Heart (tissue), 3 donors: ENCODE measurements around a stretch of chr1.

GRCh38 chr1:232322144-232322777 is 307.7 kb downstream of the SIPA1L2 start:
- RAMPAGE, long total RNA, 2 experiments, result no peak in any of the 2 experiments

GRCh38 chr1:232373395-232373914 is 256.5 kb downstream of the SIPA1L2 start:
- RAMPAGE, long total RNA, 2 experiments, result no peak in any of the 2 experiments

DNA sequence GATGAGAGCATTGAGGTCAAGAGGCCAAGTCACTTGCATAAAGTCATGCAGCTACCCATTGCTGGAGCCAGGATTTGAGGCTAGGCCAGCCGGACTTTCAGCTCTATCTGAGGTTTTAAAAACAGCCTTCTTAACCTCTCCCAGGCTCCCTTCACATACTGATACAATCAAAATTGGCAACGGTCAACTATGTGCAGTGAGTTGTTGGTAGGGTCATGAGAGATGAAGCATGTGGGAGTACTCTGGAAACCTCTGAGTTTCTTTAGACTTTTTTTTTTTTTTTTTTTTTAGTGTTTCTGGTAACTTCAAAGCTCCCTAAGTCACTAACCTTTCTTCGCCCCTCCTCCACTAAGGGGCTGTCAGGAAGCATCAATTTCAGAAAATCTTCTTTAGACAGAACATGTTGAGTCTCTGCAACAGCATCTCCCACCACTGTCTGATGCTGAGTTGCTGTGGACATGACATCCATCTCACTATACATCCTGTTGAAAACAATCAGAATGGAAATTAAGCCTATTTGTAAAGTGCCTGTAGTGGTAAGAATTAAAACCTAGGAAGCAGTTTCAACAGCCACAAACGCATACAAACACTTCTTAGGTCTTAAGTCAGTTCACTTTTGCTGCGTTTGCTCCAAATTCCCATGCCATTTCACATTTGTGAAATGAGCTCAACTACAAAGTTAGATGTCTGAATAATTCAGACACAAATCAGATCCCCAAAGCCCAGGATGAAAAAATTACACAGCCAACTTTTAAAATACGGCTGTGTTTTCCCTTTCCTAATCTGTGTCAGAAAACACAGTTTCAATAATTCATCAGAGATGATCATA is 201.6 kb downstream of the SIPA1L2 start:
- RAMPAGE, long total RNA, 2 experiments, result no peak in any of the 2 experiments

DNA sequence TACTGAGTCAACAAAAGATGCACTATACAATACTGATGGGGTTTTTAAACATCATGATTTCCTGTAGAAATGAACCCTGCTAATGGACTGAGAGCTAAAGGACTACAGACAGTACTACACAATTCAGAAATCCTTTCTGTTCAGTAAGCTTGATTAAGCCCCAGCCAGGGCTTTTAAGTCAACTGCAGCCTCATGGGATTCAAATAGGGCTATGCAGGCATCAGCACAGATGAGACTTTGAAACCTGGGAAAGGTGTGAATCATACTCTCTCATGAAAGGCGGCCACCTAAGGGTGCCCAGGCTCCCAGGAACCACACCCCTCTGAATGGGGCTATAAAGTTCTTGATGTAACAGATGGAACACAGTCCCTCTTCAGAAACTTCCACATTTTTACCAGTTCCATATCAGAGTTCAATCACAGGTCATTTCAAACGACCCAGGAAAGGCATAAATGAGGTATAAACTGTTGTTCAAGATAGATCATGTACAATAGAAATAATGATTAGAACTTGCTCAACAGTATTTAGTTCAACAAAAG is 7.5 kb downstream of the SIPA1L2 start:
- RAMPAGE, long total RNA, 2 experiments, result no peak in any of the 2 experiments

- RAMPAGE, long total RNA, 2 experiments, result no peak in any of the 2 experiments
These were observed 60.3 kb upstream of the SIPA1L2 start for GRCh38 chr1:232690311-232690644.

- RAMPAGE, long total RNA, 2 experiments, result no peak in any of the 2 experiments
These were observed 24.6 kb downstream of the KCNK1 start for GRCh38 chr1:233638305-233639053.

DNA sequence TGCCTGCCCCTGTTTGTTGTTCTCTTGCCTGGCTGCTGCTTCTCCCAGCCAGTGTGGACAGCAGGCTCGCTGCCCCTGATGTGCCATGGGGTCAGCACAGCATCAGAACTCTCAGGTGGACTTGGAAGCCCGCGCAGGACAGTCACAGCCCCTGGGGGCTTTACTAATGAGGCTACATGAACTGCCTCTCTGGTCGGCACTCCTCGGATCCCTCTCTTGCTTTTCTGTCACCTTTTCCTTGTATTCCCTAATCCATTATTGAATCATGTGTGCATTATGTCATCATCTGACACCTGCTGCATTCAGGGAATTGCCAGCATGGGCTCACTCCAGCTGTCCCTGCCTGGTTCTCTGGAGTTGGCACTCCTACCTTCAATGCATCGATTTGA is 100.5 kb upstream of the COA6 start:
- RAMPAGE, long total RNA, 2 experiments, result no peak in any of the 2 experiments

DNA sequence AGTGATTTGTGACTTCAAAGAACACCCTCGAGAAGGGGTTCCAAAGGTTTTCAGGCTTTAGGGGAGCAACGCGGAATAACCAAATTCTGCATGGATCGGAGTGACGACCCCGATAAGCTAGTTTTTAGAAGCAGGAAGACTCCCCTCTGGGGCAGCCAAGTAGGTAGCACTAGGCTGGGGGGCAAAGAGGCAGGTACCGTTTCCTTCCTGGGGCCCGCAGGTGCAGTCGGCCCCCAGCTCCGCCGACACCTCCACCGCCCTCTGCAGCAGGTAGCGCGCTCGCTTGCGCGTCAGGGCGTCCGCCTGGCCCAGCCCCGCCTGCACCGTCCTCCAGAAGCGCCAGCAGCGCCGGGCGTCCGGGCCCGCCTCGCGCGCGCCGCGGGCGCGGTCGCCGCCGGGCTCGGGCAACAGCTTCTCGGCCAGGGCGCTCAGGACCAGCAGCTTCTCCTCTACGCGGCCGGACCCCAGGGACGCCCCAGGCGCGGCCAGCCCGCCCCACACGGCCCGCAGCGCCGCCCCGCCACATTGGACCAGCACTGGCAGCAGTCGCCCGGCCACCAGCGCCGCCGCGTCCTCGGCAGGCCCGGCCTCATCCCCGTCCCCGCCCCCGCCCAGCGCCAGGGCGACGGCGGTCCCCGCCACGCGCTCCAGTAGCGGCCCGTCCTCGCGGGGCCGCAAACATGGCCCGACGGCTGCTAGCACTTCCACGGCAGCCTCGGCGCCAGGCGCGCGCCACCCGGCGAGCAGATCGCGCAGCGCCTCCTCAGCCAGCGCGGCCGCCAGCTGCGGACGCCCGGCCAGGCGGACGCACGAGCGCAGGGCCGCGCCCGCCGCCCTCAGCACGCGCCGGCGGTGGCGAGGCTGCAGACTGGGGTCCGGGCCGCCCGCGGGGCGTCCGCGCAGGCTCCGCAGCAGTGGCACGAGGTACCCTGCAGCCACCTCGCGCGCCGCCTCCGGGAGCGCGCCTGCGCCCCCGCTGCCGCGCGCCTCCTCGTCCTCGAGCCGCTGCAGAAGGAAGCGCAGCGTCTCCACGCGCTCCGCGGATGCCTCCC is 677 bp downstream of the TARBP1 start:
- RAMPAGE, long total RNA, 2 experiments, result no peak in any of the 2 experiments

- RAMPAGE, long total RNA, 2 experiments, result no peak in any of the 2 experiments
These were observed 20.1 kb upstream of the TARBP1 start for GRCh38 chr1:234498860-234499691.

DNA sequence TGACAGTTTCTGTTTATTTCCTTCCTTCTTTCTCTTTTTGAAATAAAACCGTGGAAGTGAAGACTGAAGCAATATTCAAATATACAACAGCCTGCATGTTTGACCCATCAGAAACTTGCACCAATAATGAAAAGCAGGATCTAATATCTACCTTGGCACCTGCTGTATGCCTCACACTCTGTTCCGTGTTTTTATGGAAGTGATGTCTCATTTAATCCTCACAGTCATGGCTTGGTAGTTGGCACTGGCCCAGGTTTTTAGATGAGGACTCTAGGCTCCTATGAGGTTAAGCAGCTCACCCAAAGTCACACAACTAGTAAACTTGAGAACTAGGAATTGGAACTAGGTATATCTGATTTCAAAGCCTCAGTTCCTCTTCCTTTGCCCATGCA is 21.2 kb upstream of the TARBP1 start:
- RAMPAGE, long total RNA, 2 experiments, result no peak in any of the 2 experiments

GRCh38 chr1:234533788-234534934 is 55.2 kb upstream of the TARBP1 start:
- RAMPAGE, long total RNA, 2 experiments, result no peak in any of the 2 experiments

GRCh38 chr1:234537470-234538411 is 58.8 kb upstream of the TARBP1 start:
- RAMPAGE, long total RNA, 2 experiments, result no peak in any of the 2 experiments

GRCh38 chr1:234582266-234582642 is 27.7 kb downstream of the IRF2BP2 start:
- RAMPAGE, long total RNA, 2 experiments, result no peak in any of the 2 experiments

GRCh38 chr1:234599386-234600511 is 10.2 kb downstream of the IRF2BP2 start:
- RAMPAGE, long total RNA, 2 experiments, result start-site peak on the plus strand in 2 of 2 experiments, at chr1:234600283-234600404 at its widest, 10 to 177 reads per replicate

- RAMPAGE, long total RNA, 2 experiments, result start-site peak on the plus strand in 1 of 2 experiments, at chr1:234606014-234606110 at its widest, 12 to 20 reads per replicate
These were observed 3.8 kb downstream of the IRF2BP2 start for GRCh38 chr1:234605928-234606915.

DNA sequence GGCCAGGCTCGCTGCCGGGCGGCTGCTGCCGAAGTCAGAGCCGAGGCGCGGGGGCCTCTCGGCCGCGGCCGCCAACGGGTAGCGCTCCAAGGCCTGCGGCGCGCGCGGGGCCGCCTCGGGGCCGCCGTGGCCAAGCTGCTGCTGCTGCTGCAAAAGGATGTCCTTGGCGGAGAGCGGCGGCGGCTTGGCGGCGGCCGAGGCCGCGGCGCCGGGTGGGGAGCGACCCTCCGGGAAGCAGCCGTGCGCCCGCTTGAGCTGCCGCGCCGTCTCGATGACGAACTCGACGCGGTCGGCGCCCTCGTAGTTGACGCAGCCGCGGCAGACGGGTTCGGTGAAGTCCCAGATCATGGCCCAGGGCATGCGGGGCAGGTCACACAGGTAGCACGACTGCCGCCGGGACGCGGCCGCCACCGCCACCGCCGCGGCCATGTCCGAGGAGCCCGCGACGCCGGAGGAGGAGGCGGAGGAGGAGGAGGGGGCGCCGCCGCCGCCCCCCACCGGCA is 861 bp downstream of the IRF2BP2 start:
- RAMPAGE, long total RNA, 2 experiments, result no peak in any of the 2 experiments

DNA sequence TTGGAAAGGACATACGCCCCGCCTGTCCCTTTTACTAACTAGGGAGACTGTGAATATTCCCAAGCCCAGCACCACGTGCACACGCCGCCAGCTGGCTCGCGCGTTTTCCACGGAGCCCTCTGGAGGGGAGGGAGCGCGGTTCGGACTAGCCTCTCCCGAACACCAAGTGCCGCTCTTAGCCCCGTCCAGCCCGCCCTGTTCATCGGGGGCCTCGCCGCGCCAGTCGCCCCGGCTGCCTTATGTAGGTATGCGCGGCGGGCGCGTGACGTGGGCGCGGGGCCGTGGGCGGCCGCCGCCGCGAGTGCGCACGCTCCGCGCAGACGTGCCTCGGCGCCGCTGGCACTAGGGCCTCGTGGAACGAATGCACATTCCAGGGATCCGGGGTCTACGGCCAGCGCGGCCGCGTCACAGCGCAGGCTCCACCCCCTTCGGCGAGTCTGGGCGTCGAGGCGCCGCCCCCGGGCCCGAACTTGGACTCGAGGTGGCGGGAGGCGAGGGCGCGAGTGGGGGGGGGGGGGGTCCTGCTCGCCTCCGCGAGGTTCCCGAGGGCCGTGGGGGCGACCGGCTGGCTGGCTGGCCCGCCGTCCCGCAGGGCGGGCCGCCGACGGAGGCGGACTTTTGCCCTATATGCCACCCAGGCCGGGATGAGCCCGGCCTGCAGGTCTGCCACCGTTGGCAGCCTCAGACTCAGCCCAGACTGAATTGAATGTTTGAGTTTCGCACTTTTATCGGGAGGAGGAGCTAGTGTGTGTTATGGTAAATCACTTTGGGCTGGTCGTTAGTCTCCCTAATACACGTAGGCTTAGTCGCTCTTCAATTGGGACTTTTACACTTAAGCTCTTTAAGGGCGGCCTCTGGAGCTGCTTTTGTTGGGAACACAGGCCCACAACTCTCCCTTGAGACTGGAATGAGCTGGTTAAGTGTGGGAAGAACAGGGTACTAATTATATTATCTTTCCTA is 968 bp upstream of the IRF2BP2 start:
- RAMPAGE, long total RNA, 2 experiments, result start-site peak on the minus strand in 1 of 2 experiments, centred at position 195 of the sequence, 61 reads per replicate

GRCh38 chr1:234771605-234772251 is 161.8 kb upstream of the IRF2BP2 start:
- RAMPAGE, long total RNA, 2 experiments, result no peak in any of the 2 experiments

DNA sequence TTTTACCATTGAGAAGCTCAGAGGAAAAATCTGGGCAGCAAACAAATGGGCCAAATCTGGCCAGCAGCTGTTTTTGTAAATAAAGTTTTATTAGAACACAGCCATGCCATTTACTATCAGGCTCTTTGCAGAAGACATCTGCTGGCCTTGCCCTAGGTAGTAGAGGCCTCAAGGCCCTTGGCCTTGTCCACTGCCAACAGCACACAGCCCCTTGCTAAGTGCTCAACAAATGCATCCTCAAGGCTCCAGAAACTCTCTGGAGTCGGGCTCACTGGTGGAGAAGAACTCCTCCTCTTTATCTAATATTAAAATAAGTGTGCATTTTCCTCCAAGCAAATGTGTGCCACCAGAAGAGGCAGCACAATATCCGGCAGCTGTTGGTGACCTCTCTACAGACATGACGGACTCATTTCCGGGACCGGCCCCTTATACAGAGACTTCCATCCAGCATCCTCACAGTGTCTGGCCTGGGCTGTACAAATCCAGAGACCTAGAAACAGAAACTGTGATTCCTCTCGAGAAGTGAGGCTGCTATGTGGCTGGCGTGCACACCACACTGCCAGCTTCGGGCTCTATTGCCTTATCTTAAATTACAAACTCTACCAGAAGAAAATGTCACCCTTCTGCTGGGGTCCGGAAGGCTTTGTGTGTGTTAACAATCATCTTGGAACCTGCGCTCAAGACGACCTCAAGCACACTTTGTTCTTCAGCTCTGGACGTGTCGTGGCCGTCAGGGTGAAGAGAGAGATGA is 203.9 kb downstream of the TOMM20 start:
- RAMPAGE, long total RNA, 2 experiments, result no peak in any of the 2 experiments

GRCh38 chr1:234933463-234934077 is 195.1 kb downstream of the TOMM20 start:
- RAMPAGE, long total RNA, 2 experiments, result no peak in any of the 2 experiments